ENCODE measurements around a stretch of chr18.

- PRO-cap, result unidirectional peak, plus-strand start at chr18:7627335
- RAMPAGE, long total RNA, 2 experiments, result no peak in any of the 2 experiments
These were observed 60.1 kb downstream of the PTPRM start for GRCh38 chr18:7627170-7627583.

GRCh38 chr18:7784670-7785317 is 217.7 kb downstream of the PTPRM start:
- PRO-cap, result no peak
- RAMPAGE, long total RNA, 2 experiments, result no peak in any of the 2 experiments

DNA sequence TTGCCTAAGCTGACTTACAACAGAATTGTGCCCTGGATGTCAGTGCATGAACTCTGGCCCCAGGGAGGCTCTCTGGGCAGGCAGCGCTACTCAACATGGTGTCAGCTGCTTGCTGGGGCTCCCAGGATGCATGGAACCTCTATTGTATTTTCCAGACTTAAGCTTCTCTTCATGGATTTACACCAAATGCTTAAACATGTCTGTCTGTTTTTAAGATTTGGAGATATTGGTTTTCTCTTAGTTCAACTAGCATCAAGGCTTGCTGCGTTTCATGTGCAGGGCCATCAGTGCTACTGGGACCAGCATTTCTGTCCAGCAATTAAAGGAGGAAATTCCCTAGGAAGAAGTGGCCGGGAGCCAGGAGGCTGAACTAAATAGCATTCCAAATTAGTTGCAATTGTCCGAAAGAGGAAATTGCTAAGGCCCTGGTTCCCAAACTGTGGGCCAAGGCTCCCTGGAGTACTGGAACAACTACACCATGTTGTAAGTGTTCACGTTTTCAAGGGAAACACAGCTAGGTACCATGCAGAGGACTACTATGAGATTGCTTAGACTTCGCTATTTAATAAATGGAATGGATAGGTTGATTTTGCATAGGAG is 257.8 kb downstream of the PTPRM start:
- PRO-cap, result unidirectional peak, minus-strand start at position 295 of the sequence
- RAMPAGE, long total RNA, 2 experiments, result no peak in any of the 2 experiments

DNA sequence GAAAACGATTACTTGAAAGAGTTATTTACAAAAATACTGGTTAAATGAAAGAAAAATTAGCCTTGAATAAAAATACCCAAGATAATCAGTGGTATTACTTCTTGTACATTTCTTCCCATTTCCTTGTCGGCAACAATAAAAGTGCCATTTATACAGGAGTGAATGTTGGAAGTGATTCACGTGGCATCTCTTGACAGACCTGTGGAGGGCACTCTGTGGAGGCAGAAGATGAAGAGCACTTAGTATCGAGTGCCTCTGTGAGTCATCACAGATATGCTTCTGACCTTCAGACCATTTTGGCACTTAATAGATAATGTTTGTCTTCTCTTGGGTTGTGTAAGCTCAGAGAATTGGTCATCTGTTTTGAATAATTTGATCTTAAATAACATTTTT is 305.4 kb downstream of the PTPRM start:
- PRO-cap, result no peak
- RAMPAGE, long total RNA, 2 experiments, result no peak in any of the 2 experiments

DNA sequence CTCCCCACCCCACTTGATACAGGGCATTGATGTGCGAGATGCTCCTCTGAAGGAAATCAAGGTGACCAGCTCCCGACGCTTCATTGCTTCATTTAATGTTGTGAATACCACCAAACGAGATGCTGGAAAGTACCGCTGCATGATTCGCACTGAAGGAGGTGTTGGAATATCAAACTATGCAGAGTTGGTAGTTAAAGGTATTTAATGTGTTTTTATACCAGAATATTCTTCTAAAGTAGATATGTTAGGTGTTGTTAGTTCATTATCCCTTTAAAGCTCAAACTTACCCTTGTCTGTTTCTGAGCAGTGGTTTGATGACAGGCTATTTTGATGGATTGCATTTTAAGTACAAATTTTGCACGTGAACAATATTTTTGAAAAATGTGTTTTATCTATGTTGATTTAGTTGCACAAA is 382.1 kb downstream of the PTPRM start:
- PRO-cap, result no peak
- RAMPAGE, long total RNA, 2 experiments, result start-site peak on the plus strand in 2 of 2 experiments, centred at positions 99 to 112 of the sequence, 35 to 68 reads per replicate

DNA sequence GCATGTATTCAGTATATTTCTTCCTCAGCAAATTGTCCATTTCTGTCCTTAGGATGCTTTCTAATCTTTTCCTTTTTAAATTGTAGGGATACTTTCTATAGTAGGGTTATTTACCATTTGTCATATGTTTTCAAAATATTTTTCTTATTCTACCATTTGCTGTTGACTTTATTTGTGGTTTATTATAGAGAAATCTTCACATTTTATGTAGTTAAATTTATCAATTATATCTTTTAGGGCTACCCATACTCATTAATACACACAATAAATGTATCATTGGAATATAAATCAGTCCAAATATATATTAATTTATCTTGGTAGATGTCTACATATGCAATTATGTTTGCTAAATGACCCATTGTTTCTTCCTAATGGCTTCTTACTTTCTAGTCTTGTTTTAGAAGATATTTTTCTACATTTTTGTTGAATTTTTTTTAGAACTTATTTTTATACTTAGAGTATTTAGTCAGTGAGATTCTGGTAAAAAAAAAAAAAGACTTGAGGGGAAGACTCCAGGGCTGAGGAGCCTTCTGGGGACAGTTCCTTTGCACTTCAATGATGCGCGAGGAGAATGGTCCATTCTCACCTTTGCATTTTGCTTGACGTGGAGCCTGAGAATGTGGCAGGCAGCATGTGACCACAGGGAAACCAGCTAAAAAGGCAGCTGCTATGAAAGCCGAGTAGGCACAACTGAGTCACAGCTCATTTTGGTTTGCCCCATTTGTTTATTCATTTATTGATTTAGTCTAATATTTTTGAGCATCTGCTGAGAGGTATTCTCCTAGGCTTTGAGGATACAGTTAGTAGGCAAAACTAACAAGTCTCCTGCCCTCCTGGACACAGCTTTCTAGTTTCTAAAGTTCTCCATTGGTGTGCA is 406.6 kb downstream of the PTPRM start:
- PRO-cap, result no peak
- RAMPAGE, long total RNA, 2 experiments, result no peak in any of the 2 experiments

GRCh38 chr18:8076262-8076807 is 509.2 kb downstream of the PTPRM start:
- PRO-cap, result no peak
- RAMPAGE, long total RNA, 2 experiments, result no peak in any of the 2 experiments

DNA sequence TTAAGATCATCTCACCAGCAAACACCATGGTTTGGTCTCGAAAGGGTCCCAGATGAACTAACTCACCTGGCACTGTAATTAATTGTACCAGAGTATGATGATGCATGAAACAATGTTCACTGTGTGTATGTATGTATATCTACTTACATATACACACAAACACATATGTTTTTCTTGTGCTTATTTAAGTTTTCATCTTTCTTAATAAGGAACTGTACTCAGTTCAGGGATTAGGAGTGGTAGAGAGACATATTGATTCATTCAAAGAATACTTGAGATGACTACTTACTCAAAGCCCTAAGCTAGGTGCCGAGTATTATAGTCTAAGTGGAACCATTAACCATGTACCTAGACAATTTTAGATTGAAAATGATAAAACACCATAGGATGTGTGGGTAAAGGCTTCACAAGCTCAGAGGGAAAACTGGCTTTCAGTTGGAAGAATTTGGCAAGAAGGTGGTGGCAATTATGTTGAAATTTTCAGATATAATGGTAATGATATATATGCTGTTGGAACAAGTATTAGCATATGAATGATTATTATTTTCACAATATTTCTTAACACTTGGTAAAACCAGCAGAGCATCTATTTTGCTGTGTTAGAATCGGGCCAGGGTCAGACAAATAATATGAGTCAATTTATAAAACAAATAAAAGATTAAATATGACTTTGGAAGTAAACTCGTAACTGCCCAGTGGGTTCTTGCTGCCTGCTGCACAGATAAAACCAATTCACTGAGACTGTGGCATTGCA is 436.3 kb upstream of the RAB12 start:
- PRO-cap, result no peak
- RAMPAGE, long total RNA, 2 experiments, result no peak in any of the 2 experiments

GRCh38 chr18:8177176-8177661 is 432.0 kb upstream of the RAB12 start:
- PRO-cap, result no peak
- RAMPAGE, long total RNA, 2 experiments, result no peak in any of the 2 experiments

DNA sequence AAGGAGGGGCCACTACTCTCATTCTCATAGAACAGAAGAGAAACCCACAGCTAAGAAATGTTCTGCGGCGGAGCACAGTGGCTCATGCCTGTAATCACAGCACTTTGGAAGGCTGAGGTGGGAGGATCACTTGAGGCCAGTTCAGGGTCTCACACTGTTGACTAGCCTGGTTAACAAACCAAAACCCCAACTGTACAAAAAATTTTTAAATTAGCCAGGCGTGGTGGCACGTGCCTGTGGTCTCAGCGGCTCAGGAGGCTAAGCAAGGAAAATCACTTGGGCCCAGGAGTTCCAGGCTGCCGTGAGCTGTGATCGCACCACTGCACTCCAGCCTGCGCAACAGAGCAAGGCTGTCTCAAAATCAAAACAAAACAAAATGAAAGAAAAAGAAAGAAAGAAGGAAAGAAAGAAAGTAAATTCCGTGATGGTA is 1.5 kb upstream of the RAB12 start:
- PRO-cap, result no peak
- RAMPAGE, long total RNA, 2 experiments, result no peak in any of the 2 experiments

DNA sequence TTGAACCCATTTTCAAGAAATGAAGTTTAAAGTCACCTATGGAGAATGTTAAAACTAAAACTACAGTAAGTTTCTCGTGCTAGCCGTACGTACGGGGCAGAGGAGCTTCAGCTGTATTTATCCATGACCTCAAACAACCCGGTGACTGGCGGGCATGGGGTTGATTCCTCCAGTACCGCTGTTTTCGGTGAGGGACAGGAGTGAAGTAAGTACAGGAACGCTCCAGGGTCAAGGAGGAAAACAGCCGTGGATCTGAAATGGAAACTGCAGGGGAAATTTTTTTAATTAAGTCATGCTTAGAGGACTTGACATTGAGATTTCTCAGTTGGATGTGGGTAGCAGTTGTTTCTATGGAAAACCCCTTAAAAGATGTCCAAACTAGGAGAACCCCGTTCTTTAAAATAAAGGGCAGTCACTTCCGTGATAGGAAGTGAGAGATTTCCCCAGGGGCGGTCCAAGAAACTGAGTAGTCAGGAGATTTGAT is 1.2 kb downstream of the RAB12 start:
- PRO-cap, result no peak
- RAMPAGE, long total RNA, 2 experiments, result no peak in any of the 2 experiments

- PRO-cap, result bidirectional peak, plus-strand start at chr18:8623984, minus-strand start at chr18:8623890
- RAMPAGE, long total RNA, 2 experiments, result start-site peak on the plus strand in 2 of 2 experiments, at chr18:8623987-8624061 at its widest, 62 to 168 reads per replicate
These were observed 14.6 kb downstream of the RAB12 start for GRCh38 chr18:8623700-8624347.

DNA sequence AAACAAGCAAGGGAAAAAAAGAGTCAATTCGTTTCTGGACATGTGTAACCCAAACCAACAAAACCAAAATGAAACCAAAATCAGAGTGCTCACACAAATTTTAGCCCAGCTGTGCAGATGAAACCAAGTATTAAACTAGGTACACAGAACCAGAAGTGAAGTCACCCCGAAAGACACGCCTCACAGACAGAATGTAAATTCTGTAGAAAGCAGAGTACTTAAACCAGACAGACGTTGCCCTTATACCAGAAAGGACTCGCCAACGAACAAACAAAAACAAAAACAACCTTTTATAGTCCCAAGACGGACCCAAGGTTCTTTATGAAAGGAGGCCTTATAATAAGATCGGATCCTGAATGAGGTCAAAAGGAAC is 31.9 kb upstream of the MTCL1 start:
- PRO-cap, result no peak
- RAMPAGE, long total RNA, 2 experiments, result no peak in any of the 2 experiments

DNA sequence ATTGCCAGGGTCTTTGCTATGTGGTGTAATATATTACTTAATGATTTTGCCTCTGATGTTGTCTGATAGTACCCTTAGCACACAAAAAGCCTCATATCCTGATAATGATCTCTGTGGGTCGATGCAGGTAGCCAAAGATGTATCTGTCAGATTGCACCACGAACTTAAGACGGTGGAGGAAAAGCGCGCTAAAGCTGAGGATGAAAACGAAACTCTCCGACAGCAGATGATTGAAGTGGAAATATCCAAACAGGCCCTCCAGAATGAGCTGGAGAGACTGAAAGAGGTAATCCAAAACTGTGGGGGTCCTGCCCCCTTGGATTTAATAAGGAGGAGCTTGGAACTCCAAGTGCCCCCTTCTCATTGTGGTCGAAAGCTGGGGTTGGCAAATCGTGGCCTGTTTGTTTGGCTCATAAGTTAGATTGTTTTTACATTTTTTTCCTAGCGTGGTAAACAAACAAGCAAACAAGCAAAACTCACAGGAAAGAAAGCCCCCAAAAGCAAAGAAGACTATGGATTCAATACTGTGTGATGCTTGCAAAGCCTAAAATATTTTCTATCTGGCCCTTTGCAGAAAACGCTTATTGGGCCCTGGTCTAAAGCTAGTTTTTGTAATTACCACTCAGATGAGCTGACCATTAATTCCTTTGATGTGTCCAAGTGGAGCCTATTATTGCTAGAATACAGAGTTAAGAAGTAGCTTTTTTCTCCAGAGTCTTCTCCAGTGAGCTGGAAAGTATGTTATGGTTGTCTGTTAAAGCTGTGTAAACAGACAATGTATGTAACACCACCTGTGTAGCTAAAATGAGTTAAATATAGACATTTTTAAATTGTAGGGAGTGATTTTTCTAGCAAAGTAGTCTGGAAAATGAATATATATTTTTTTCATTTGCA is 15.1 kb downstream of the MTCL1 start:
- PRO-cap, result no peak
- RAMPAGE, long total RNA, 2 experiments, result no peak in any of the 2 experiments

GRCh38 chr18:8912196-8912961 is 190.1 kb upstream of the NDUFV2 start:
- PRO-cap, result no peak
- RAMPAGE, long total RNA, 2 experiments, result no peak in any of the 2 experiments

- PRO-cap, result no peak
- RAMPAGE, long total RNA, 2 experiments, result no peak in any of the 2 experiments
These were observed 101.2 kb upstream of the NDUFV2 start for GRCh38 chr18:9001192-9001736.

GRCh38 chr18:9092645-9093310 is 9.7 kb upstream of the NDUFV2 start:
- PRO-cap, result no peak
- RAMPAGE, long total RNA, 2 experiments, result no peak in any of the 2 experiments

DNA sequence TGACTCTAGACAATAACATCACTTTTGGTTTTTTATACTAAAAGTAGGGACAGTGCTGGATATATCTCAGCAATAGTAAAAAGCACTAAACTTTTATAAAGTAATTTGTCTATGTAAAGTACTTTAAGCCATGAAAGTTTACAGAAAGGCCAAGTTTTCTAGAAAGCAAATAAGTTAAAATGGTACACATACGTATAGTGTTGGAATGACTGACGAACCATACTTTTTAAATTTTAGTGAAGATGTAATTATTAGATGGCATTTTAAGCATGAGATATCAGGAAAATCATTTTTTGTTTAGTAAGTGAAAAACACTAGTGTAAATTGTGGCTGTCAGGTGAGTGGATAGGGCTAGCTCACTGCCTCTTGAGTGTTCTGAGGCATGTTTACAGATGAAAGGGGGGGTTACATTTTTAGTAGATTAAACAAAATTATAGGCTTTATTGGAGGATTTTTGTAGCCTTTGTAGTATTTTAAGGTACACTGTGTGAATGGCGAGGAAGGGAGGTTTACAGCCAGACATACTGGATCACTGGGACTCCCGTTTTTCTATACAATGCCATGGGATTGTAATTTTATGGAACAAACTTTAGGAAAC is 4.9 kb upstream of the ANKRD12 start:
- PRO-cap, result no peak
- RAMPAGE, long total RNA, 2 experiments, result no peak in any of the 2 experiments

DNA sequence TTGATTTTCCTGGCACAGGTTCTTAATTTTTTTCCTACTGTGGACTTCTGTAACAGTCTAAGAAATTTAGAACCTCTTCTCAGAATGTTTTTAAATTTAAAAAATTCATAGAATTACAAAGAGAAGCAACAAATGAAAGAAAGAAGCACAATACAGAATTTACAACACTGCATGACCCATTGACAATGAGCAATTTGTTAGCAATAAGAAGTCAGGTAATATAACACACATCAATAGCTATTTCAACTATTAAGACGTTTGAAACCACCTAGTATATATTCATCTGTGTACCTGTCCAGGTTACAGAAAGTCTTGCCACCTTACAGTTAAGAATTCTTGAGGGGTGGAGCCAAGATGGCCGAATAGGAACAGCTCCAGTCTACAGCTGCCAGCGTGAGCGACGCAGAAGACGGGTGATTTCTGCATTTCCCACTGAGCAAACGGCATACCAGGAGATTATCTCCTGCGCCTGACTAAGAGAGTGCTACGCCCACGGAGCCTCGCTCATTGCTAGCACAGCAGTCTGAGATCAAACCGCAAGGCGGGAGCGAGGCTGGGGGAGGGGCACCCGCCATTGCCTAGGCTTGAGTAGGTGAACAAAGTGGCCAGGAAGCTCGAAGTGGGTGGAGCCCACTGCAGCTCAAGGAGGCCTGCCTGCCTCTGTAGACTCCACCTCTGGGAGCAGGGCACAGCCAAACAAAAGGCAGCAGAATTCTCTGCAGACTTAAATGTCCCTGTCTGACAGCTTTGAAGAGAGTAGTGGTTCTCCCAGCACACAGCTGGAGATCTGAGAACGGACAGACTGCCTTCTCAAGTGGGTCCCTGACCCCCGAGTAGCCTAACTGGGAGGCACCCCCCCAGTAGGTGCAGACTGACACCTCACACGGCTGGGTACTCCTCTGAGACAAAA is 69.8 kb upstream of the TWSG1 start:
- PRO-cap, result no peak
- RAMPAGE, long total RNA, 2 experiments, result no peak in any of the 2 experiments

- PRO-cap, result no peak
- RAMPAGE, long total RNA, 2 experiments, result no peak in any of the 2 experiments
These were observed 41.1 kb upstream of the RALBP1 start for GRCh38 chr18:9434219-9434670.

Measured in right atrium auricular region (tissue), 2 donors.